GM19239 (cell line): ENCODE data around the genes PPP1R14D, TMEM87A and CAPN3.

DNA sequence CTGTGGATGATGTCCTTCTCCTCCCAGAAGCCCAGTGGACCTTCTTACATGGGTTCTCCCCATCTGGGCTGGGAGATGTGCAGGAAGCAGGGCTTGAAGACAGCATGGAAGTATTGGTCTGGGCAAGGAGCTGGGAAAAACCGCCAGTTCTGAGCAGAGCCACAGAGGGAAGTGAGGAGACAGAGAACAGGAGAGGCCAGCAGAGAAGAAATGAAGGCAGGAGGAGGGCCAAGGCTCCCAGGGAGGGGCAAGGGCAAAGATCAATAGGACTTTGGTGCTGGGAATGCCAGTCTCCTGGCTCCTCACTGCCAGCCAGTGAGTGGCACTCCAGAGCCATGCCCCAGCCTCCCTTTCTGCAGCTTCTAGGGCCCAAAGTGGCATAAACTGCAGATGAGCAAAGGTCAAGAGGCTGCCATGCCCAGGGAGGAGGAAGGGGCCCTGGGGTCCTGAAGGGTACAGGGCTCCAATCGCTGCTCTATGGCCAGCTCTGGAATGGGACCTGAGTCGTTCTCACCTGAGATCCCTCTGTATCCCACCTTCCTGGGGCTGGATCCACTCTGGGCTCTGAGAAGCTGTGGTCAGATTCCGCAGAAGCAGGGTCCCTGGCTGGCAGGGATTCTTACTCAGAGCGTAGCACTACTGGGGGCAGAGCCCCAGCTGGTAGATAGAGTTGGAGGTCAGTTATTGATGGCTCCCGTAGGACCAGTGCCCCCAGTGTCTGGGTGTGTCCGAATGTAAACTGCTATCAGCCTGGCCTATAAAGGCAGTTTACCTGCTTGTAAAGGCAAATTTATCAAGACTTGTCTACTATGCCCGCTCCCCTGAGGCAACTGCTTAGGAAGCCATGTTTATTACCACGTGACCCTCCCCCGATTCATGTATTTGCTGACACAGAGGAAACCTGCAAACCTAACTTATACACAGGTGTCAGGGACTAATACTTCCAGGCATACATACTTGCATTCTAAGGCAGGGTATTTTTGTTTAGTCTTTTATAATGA lies at the start of gene PPP1R14D:
PPP1R14D (minus strand) TSS at position 173 of the 1,001 bp plus-strand sequence.
- RRBS = no CpG with 5 or more reads among the region's 10 CpGs

- RRBS = no CpG with 5 or more reads among the region's 9 CpGs
Observed at GRCh38 chr15:40871721-40872308, 2.2 kb downstream of the RHOV start.

- RRBS = no CpG with 5 or more reads among the region's 26 CpGs
Observed at GRCh38 chr15:40872309-40873377, 1.4 kb downstream of the RHOV start.

DNA sequence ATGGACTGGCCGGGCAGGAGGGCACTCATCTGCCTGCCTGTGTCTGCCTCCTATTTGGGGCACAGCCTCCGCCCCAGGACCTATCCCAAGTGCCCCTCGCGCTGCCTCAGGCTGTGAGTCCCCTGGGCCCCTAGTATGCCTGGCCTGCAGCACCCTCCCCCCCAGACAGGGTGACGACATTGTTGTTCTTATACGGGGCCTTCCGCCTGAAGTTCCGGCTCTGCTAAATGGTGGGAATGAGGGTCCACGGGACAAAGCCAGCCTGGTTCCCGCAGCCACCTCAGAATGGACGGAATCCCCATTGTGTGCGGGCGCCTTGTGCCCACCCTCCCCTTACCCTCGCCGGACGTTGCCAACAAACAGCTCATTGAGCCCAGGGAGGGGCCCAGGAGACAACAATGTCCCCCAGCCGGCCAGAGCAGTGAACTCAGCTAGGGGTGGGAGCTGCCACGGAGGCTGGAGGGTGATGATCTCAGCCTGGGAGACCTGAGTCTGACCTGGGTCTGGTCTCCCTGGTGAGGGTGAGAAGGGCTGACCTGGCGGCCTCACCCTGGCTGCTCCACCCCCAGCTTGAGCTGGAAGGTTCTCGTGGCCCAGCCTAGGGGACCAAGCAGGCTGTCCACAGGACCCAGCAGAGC lies 10.3 kb upstream of the DLL4 start:
- RRBS = 43% methylated on average over 4 of the region's 20 CpGs

- RRBS = 1% methylated on average over 46 of the region's 92 CpGs
Observed at GRCh38 chr15:40941079-40942189, 11.8 kb upstream of the CHAC1 start.

- RRBS = no CpG with 5 or more reads among the region's 12 CpGs
Observed at GRCh38 chr15:40985306-40986270, 32.3 kb downstream of the CHAC1 start.

GRCh38 chr15:41258809-41259594 lies 27.9 kb downstream of the CHP1 start:
- RRBS = no CpG with 5 or more reads among the region's 3 CpGs

- RRBS = no CpG with 5 or more reads among the region's 8 CpGs
Observed at GRCh38 chr15:41477130-41477544, 16.5 kb upstream of the ITPKA start.

DNA sequence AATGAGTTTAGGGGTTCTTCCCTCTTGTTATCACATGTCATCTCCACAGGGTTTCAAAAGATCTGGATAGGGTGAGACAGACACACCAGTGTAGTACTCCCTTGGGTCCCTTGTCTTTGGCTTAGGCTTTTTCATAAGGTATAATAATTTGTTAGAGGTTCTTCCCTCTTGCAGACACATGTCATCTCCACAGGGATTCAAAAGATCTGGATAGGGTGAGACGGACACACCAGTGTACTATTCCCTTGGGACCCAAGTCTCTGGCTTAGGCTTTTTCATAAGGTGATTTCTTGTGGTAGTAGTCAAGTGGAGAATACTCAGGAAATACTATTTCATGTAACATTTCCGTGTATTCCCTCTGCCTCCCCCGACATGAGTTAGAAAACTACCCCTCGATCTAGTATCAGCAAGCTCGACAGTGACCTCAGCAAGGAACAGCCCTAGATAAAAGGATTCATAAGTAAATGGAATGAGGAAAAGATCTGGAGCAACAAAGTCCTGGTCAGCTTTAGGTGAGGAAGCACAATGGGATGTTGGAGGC lies 939 bp upstream of the MAPKBP1 start:
- RRBS = no CpG with 5 or more reads among the region's 5 CpGs

- RRBS = no CpG with 5 or more reads among the region's 17 CpGs
Observed at GRCh38 chr15:41837009-41837643, 1.5 kb upstream of the PLA2G4B start.

- RRBS = no CpG with 5 or more reads among the region's 22 CpGs
Observed at GRCh38 chr15:41897175-41898259, 3.7 kb upstream of the SPTBN5 start.

DNA sequence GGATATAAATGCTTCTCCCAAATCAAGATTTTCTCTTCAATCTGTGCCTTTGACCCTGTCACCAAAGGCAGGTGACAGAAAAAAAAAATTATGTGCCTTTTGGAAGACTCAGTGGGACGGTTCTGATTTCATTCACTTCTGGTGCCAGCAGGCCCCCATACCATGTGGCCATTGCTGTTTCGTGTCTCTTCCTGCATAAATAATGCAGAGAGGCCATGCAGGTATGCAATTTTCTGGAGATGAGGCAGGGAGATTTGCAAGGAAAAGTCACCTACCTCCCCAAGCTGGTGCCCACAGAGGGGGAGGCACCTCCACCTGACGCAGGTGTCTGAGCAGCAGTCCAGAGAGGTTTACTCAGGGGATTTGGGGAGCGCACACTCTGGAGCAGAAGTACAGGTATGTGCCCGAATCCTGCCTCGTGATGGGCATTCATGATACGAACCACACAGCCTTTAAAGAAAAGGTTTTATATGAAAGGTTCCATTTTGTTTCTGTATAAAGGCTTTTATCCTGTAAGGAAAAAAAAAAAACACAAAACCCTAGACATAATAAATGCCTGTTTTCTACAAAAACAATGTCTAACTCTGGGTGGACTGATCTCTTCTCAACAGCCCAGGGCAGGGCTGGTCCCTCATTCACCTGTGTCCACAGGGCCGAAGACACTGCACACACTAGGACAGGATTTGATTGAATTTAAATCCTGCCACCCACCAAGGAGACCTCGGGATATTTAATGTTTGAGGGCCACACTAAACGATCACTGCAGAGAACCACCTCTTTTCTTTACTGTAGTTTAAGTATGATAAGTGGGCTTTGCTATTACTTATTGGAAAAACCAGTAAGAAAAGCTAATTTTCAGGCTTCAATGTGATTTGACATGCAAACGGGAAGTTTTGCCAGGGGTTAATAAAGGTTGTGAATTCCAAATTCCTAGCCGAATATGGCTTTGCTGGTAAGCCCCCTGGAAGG lies 5.4 kb upstream of the SPTBN5 start:
- RRBS = no CpG with 5 or more reads among the region's 12 CpGs

DNA sequence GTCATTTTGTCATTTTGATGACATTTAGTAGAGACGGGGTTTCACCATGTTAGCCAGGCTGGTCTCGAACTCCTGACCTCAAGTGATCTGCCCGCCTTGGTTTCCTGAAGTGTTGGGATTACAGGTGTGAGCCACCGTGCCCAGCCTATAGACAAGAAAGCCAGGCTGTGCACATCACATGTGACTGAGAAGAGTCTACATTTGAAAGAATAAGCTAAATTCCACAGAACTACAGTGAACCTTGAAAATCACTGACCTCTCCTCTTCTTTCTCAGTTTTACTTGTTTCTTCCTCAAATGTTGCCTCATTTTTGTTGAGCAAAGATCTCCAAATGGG lies 21.3 kb upstream of the SPTBN5 start:
- RRBS = no CpG with 5 or more reads among the region's 4 CpGs

DNA sequence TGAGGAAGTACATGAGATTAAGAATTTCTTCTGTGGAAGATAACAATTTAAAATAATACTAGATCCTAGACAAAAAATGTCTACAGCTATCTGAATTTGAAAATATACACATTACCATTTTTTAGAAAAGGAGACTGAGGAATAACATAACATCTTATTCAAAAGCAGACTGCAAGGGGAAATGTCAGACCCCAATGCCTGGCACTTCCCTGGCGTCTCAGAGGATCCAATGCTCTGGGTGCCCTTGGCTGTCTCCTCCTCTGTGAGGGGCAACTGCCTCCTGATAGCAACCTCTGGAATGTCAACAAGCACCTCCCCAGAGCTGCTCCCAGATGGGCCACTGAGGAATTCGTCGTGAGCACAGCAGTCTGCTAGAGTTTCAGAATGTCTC lies 22.7 kb downstream of the EHD4 start:
- RRBS = no CpG with 5 or more reads among the region's 3 CpGs

DNA sequence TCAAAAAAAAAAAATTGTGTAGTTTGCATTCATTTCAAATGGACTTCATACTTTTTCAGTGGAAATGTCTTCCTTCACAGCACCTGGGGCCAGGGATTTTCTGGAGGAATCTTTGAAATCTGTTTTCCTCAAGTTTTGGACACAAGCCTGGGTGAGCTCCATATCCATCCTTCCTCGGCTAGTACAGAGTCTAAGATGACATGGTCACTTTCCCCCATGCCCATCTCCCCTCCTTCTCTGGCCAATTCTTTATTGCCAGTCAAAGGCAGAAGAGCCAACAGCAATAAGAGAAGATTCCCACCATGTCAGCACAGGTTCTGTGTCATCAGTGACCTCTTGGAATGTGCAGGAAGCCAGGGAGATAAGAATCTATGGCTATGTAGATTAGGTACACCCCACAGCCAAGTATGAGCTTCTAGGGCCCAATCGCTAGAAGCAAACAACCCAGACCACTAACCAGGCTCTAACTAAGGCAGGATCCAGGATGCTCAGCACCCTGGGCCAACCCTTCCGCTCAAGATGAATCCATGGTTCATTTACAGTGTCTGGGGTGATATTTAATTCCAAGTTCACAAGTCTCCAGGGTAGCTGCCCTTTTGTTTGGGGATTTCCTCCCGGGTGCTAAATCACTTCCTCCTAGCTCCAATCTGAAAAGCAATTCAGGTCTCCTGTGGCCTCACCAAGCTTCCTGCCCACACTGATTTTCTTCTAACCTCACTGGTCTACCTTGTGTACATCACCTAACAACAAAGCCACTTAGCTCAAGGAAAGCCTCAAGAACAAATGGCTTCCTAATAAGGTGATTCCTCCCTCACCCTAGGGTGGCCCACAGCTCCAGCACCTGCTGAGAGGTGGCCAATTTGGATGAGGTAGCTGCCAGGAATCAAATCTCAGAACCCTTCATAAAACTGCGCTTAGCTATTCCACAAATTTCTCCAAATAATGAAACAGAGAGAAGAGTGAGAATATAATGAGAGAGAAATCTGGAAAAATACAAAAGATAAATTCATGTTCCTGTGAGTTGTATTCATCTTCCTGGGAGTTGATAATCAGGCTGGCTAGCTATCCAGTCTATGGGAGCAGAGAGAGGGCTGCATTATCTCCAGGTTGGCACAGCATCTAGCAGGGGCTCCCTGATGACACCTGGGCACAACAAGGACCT lies 2.4 kb downstream of the EHD4 start:
- RRBS = no CpG with 5 or more reads among the region's 5 CpGs

GRCh38 chr15:42107372-42107815 lies 13.0 kb upstream of the PLA2G4D start:
- RRBS = no CpG with 5 or more reads among the region's 8 CpGs

DNA sequence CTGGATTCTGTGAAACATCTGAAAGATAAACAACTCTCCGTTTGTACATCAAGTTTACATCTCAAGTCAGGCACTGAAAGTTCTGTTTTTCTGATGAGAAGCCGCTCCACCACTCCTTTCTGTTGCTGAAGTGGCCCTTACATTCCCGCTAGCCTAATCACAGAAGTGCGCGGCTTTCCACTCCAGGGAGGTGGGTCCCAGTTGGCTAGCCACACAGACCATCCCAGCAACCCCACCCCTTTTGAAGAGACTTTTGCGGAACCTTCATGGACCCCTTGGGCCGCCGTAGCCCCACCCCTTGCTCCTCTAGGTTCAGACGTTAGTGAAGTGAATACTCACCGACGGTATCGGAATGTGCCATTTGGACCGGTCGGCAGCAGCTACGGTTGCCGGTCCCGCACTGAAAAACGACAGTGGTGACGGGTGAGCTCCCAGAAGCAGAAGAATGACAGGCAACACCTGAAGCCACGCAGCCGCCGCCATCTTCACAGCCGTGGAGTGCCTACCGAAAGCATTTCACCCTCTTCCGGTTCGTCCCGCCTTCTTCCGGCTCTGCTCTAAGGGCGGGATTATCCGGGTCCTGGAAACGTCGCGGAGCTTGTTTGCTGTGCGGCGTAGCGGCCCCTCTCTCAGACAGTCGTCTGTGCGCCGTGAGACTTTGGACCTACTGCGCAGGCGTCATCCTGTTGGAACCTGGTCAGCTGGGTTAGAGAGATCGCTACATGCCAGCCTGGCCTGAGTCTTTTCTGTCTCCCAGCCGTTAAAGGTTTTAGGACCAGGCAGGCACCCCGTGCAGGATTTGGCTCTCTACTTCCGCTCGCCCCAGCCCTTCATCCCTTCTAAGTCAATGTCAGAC lies at the start of gene TMEM87A:
TMEM87A (minus strand) TSS at position 518 of the 856 bp plus-strand sequence.
- RRBS = no CpG with 5 or more reads among the region's 46 CpGs

DNA sequence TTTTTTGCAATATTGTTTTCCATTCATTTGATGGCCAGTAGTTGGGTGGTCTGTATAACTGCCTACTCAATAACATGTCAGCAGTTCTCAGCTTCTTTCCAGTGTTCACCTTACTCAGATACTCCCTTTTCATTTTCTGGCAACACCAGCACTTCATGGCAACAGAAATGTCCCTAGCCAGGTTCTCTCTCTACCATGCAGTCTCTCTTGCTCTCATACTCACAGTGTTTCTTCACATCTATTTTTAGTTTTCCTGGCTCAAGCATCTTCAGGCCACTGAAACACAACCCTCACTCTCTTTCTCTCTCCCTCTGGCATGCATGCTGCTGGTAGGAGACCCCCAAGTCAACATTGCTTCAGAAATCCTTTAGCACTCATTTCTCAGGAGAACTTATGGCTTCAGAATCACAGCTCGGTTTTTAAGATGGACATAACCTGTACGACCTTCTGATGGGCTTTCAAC lies at the start of gene CAPN3:
CAPN3 (plus strand) TSS at position 293 of the 463 bp plus-strand sequence.
- RRBS = no CpG with 5 or more reads among the region's 2 CpGs

GRCh38 chr15:42421381-42421900 lies 62.1 kb downstream of the CAPN3 start:
- RRBS = no CpG with 5 or more reads among the region's 2 CpGs

DNA sequence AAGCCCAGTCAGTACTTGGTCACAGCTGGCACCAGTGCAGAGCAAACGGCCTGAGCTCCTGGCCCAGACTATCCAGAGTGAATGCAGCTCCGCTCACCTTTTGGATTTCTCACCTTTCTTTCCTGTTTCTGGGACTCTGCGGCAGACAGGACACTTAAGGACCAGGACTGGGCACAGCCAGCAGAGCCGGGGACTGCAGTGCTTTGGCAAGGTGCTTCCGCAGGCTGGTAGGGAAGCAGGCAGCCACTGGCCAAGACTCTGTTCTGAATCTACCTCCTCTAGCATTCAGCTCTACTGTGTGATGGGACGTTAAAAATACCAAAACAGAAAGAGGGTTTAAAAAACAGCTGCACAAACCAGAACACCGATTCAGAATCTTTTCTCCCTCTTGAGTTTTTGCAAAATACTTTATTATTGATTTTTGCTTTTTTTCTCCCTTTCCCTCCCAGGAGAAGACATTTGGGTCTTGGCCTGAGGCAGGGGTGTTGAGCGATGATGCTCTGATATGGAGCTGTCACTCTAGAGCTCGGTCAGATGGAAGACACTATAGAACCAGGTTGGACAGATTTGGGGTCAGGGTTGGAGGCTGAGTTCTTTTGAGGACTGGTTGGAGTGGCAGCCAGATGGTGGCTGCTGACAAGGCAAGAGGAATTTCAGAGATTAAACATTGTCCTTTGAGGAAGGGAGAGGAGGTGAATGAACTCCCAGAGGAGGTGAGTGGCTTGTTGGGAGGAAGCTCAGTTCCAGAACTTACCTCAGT lies 17.0 kb downstream of the CDAN1 start:
- RRBS = no CpG with 5 or more reads among the region's 9 CpGs